Occipital lobe (tissue), 2 donors: ENCODE results near the gene CYP4A11.

DNA sequence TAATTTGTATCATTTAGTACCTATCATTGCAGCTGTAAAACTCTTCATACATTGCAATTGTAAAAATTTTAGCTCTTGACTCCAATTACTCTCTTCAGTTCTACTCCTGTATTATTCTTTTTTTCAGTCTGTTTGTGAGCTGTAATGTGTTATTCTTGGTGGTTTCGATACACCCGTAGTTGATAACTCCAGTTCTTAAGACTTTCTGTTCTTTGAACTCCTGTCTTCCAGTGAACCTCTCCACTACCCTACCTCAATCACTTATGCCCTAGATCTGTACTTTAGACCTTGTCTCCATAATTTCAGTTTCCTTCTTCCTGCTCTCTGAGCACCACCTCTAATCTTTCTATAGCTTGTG is 159.4 kb downstream of the PIK3R3 start:
- RAMPAGE, long total RNA: no peak

DNA sequence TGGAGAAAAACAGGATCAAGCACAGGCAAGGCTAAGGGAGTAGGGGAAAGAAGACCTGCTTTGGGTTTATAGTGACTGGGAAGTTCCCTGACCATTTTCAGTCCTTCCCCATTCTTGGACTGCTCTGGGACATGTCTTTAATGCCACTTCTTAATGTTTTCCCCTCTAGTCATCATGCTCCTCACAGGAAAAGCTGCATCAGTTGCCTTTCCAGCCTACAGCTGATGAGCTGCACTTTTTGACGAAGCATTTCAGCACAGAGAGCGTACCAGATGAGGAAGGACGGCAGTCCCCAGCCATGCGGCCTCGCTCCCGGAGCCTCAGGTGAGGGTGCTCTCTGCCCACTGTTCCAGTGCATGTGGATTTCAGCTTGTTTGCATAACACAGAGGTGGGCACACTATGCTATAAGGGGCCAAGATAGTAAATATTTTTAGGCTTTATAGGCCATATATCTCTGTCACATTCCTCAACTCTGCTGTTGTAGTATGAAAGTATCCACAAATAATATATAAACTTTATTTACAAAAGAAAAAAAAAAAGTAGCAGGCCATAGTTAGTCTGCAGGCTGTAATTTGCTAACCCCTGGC is 126.3 kb downstream of the PIK3R3 start:
- RAMPAGE, long total RNA: no peak

- RAMPAGE, long total RNA: no peak
Observed at GRCh38 chr1:46369980-46370456, 24.1 kb upstream of the FAAH start.

- RAMPAGE, long total RNA: no peak
Observed at GRCh38 chr1:46526675-46527309, 8.5 kb downstream of the TMEM275 start.

- RAMPAGE, long total RNA: no peak
Observed at GRCh38 chr1:46686612-46687044, 15.0 kb downstream of the TEX38 start.

DNA sequence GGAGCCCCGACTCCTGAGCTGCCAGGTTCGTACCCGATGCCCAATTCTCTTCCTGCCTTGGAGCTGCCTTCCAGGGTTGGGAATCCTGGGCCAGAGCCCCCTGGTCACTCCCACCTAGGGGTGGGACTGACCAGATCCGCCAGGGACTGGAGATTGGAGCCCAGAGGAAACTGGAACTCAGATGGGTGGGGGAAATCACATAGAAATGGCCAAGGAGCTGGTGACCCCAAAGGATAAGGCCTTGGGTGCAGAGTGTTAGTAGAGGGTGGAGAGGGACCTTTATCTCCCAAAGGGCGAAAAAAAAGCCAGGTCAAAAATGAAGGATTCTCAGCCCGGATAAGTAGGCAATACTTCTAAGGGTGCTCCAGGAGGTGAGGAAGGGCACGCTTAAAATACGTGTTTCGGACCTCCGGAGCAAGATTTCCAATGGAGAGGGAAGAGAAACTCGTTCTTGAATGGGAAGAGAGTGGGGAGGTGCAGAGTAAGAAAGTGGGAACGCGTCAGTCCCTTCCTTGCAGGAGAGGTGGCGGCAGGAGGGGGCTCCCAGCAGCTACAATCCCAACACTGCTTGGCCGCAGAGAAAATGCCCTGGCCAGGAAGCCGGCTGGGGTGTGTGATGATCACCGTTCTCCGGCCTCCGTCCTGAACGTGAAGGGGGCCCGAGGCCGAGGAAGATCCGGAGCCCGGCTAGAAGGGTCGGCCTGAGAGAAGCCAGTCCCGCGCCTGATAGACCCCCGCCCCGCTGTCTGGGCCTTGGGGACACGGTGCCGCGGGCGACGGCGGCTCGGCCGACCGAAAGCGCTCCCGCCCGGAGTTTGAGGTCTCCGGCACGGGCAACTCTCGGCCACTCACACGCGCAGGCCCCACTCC is 572 bp downstream of the EFCAB14 start:
- RAMPAGE, long total RNA: no peak

GRCh38 chr1:46724851-46725641 is 6.1 kb upstream of the EFCAB14 start:
- RAMPAGE, long total RNA: no peak

DNA sequence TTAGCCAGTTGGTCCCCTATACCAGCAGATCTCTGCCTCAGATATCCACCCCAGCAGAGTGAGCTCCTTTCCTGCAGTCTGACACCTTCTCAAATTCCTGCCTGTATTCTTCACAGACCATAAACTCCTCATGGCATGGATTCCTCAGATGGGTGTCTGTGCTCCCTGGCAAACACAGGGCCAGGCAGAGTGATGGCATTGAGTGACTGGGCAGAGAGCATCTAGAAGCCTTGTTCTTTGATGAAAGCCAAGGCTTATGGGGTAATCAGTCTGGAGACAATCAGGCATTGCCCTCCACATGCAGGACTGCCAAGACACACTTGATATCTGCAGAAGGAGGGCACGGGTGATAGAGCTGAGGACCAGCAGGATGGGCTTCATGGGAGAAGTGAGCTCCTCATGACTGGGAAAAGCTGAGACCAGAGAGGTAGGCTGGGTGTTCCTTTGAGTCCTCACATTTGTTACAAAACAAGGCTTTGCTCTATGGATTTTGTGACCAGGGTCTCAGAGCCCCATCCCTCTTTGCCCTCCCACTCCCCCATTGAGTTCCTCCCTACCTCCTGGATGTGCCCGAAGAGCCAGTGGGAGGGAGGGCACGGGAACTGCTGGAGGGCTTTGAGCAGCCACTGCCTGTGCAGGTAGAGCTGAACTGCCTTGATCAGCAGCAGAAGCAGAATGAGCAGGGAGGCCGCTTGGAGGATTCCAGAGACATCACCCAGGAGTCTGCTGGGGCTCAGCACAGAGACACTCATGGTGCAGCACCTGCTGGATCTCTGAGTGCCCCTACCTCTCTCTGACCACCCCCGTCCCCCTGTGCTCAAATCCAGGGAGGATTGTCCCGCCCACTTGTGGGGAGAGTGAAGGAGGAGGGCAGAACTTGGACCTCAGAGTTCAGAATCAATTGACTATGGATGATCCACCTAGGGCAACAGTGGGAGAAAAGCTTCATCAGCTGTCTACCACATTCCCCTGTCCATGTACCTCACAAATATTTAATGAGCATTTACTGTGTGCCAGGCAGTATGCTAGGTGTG is at the start of gene CYP4A11:
Gene CYP4A11 (minus strand): TSS at position 795 of the 1,034 bp plus-strand sequence.
- RAMPAGE, long total RNA: no peak

DNA sequence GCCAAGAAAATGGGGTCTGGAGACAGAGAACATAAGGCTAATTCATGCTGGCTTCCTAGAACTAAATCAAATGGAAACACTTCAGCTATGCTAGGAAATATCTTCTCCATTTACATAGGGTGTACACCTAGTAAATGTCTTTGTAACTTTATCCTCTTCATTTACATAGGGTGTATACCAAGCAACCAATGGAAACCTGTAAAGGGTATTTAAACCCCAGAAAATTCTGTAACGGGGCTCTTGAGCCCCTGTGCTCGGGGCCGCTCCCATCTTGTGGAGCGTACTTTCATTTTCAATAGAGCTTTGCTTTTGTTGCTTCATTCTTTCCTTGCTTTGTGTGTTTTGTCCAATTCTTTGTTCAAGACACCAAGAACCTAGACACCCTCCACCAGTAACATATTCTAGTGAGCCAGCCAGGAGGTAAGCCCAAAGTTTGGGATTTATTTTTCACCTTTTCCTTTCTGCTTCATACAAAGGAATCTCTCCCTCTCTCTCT is 19.5 kb upstream of the CYP4X1 start:
- RAMPAGE, long total RNA: no peak

GRCh38 chr1:47179906-47180514 is 9.8 kb downstream of the PDZK1IP1 start:
- RAMPAGE, long total RNA: no peak

DNA sequence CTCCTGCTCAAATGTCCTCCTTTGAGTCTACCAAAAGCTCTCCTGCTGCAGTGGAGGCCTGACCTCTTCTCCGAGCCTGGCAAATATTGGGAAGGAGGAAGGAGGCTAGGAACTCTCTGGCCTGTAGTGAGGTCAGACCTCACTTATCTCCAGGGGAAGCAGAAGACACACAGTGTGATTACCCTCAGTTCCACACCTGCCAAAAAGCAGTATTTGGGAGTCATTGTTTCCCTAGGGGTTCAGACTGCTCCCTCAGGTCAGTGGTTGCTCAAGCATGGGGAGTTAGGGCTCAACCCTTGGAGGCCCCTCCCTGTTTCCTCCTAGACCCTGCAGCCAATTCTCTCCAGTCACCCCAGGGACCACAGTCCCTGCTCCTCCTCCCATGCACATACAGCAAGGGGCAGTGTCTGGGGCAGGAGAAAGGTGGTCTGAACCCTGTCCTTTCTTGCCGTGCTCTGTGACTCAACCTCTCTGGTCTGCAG is 1.2 kb downstream of the PDZK1IP1 start:
- RAMPAGE, long total RNA: no peak

GRCh38 chr1:48679712-48680401 is 96.8 kb downstream of the BEND5 start:
- RAMPAGE, long total RNA: no peak

DNA sequence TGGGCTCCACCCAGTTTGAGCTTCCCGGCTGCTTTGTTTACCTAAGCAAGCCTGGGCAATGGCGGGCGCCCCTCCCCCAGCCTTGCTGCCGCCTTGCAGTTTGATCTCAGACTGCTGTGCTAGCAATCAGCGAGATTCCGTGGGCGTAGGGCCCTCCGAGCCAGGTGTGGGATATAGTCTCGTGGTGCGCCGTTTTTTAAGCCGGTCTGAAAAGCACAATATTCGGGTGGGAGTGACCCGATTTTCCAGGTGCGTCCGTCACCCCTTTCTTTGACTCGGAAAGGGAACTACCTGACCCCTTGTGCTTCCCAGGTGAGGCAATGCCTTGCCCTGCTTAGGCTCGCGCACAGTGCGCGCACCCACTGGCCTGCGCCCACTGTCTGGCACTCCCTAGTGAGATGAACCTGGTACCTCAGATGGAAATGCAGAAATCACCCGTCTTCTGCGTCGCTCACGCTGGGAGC is 143.0 kb downstream of the AGBL4 start:
- RAMPAGE, long total RNA: no peak

- RAMPAGE, long total RNA: no peak
Observed at GRCh38 chr1:50730528-50731169, 229.4 kb downstream of the FAF1 start.

DNA sequence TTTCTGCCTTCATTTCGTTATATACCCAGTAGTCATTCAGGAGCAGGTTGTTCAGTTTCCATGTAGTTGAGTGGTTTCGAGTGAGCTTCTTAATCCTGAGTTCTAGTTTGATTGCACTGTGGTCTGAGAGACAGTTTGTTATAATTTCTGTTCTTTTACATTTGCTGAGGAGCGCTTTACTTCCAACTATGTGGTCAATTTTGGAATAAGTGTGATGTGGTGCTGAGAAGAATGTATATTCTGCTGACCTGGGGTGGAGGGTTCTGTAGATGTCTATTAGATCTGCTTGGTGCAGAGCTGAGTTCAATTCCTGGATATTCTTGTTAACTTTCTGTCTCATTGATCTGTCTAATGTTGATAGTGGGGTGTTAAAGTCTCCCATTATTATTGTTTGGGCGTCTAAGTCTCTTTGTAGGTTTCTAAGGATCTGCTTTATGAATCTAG is 51.9 kb downstream of the FAF1 start:
- RAMPAGE, long total RNA: no peak

- RAMPAGE, long total RNA: no peak
Observed at GRCh38 chr1:50933170-50933837, 26.8 kb downstream of the FAF1 start.

GRCh38 chr1:50977305-50977536 is 7.2 kb downstream of the CDKN2C start:
- RAMPAGE, long total RNA: no peak

DNA sequence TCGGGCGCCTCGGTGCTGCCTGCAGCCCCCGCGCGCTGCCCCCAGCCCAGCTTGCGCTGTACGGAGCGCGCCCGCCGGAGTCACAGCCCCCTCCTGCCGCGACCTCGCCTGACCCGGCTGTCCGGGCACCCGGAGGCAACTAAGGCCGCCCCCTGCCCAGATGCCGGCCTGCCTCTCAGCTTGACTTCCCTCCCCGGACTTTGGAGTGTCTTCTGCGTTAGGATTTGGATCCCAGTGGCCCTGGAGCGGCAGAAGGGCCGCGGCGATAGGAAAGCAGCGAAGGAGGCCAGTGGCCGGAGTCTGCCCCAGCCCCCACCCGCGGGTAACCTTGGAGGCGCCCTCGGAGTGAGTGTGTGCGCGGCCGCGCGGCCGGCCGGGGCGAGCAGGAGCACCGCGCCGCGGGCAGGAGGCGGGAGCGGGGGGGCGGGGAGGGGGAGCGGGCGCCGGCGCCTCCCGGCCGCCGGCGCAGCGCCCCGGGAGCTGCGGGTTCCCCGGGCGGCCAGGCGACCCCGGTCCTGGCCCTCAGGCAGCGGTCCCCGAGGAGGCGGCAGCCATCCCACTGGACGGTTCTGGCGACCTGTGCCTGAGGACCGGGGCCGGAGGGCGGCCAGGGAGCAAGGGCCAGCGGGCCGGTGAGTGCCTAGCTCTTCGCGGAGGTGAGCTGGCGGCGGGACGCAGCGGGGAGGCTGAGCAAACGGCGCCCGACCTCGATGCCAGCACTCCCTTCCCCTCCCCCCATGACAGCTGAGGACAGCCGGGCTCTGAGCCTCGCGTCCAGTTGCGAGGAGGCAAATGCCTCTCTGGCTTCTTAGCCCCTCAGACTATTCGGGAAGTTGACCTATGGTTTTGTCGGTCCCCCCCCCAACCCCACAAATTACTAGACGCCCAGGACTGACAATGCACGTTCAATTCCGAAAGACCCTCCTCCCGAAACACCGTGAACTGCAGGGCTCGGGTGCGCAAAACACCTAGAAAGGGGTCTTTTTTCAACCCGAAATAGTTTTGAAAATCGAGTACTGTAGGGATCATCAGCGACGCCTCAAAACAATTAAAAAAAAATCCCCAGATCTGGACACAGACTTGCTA is 8.0 kb downstream of the CDKN2C start:
- RAMPAGE, long total RNA: no peak

- RAMPAGE, long total RNA: no peak
Observed at GRCh38 chr1:51326792-51327398, 3.5 kb downstream of the TTC39A start.

DNA sequence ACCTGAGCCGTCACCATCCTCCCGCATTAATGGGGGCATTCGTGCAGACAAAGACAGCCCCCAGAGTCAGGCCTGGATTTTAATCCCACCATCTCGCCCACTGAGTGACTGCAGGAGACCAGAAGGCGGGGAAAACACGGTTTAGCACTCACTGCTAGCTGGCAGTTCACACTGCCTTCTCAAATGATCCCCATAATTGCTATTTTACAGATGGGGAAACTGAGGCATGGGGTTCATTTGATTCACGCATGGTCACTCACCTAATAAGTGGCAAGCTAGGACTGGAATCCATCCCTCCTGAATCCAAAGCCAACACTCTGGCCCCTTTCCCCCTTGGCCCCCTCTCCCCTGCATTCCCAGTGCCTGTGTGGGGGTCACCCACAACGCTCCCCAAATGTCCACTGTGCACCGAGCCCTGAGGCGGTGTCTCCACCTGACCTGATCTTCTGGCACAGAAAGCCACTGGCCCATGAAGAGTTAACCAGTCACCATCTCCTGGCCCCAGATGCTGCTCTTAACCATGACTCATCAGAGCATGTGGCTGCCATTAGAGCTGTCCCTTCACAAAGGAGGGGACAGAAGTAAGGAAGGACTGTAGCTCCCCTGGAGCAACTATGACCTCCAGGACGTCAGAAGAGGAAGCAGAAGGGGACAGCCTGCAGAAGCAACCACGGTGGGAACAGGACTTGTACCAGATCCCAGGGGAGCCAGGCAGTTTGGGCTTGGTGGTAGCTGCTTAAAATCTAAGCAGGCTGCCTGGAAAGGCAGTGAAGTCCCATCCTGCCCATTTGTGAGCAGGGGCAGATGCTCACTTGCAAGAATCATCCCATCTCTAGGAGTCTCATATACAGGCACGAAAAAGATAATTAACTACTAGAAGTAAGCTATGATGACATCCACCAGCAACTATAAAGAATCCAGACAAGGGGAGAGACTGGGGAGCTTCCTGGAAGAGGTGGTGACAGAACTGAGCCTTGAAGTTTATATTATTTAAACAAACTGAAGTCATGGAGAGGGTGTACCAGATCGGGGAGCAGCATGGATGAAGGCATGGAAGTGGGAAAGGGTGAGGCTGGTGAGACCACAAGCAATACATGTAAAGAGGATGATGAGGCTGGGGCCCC is 894 bp upstream of the TTC39A start:
- RAMPAGE, long total RNA: no peak